Right lobe of liver (tissue), 4 donors: ENCODE results near the genes ADGRG2, BCLAF3 and PRDX4.

DNA sequence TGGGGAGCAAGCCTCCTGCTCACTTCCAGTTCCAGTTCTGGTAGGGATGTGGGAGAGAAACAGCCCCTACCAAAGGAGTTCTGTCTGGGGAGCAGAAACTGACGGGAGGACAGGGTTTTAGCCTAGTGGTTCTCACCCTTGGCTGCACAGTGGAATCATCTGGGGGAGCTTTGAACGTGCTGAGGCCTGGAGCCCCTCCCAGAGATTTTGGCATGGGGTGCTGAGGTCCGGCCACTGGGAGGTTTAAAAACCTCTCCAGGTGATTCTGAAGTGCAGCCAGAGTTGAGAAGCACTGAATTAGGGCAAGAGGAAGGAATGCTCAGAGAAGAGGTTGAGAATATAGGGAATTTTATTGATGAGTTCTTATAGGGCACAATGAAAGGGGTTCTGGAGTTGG, 162.6 kb downstream of the REPS2 start:
- PRO-cap, 4 experiments, result no peak in any of the 4 experiments
- RAMPAGE, long total RNA, 2 experiments, result no peak in any of the 2 experiments

GRCh38 chrX:17547975-17548690, 173.1 kb downstream of the NHS start:
- PRO-cap, 4 experiments, result no peak in any of the 4 experiments
- RAMPAGE, long total RNA, 2 experiments, result no peak in any of the 2 experiments

DNA sequence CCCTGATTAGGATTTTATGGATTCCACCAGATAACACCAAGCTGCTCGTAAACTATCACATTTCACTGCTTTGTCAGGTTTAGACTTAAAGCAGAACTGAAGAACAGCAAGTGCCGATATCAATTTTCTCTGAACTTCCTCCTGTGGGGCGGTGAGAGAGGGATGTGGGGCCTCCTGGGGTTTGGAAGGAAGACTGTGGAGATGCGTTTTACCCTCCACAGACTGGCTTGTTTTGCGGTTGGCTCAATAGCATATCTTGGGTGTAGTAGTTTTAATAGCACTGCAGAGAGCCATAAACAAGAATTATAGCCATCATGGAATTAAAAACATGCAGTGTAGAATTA, 47.5 kb upstream of the SCML1 start:
- PRO-cap, 4 experiments, result no peak in any of the 4 experiments
- RAMPAGE, long total RNA, 2 experiments, result no peak in any of the 2 experiments

DNA sequence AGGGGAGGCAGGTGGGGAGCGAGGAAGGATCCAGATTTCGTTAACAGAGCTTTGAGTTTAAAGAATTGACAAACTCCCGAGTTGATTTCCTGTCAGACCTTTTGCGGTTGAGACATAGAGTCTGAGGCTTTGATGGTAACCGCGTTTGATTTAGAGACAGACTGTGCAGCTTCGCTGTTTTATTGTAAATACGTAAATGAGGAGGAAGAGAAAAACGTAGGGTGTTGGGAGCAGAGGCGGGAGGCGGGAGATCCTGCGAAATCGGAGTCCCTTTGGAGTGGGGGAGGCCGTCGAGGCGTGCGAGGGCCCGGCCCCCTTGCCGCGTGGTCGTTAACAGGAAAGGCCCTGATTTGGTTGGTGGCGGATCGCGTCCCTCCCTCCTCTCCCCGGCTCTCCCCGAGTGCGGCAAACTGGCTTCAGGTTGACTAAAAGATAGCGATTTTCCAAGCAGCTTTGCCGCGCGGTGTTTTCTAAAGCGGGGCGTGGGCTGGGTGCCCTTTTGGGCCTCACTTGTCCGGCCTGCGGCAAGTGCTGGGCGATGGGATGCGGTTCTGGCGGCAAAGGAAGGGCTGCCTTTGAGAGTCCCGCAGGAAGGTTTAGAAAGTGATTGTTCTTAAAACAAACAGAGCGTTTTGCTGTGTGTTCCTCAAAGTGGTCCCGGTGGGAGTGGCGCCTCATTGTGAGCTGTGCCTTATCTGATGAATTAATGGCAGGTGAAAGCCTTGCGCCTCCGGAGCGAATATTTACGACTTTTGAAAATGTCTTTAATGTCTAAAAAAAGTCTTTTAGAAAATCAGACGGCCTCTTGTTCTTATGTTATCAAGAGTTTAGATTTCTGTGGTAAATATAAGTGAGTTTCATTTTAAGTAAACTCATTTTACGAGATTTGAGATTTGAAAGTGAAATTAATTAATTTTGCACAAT, 941 bp downstream of the SCML1 start:
- PRO-cap, 4 experiments, result peak in 4 of 4 experiments; most common plus-strand start position 348 of the sequence (in 2); most common minus-strand start position 245 of the sequence (in 3)
- RAMPAGE, long total RNA, 2 experiments, result no peak in any of the 2 experiments

GRCh38 chrX:18424531-18424921, 882 bp upstream of the CDKL5 start:
- PRO-cap, 4 experiments, result no peak in any of the 4 experiments
- RAMPAGE, long total RNA, 2 experiments, result no peak in any of the 2 experiments

GRCh38 chrX:18872916-18873722, 110.8 kb downstream of the PHKA2 start:
- PRO-cap, 4 experiments, result no peak in any of the 4 experiments
- RAMPAGE, long total RNA, 2 experiments, result no peak in any of the 2 experiments

DNA sequence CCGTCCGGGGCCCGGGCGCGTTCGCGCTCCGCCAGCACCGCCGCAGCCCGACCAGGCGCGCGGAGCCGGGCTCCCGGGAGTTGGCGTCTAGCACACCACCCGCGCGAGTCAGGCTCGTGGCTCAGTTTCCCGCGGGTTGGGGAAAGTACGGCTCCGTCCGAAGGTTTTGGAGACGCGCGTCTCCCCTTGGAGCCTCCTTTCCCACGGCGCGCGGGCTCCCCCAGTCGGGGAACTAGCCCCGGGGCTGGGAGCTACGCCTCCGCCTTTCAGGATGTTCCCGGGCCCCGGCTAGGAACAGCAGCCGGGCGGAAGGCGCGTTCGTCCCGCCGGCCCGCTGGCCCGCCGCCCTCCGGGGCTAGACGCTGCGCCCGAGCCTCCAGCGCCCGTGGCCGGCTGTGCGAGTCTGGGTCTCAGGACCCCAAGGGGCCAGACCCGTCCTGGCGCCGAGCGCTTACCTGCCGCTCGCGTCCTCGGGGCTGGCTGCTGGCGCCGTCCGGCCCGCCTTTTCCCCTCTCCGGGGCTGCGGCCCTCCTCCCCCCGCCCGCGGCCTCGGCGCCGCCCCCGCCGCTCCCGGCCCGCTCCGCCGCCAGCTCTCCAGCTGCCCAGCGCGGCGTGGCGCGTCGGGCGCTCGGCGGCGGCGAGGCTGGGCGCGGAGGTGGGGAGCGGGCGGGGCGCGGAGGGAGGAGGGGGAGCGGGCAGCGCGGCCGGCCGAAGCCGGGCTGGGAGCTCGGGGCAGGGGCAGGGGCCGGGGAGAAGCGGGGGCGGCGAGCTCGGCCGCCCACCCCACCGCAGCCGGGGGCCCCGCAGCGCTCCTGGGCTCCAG, at the start of gene ADGRG2:
TSS of gene ADGRG2 (minus strand) at position 482 of the 823 bp plus-strand sequence.
- PRO-cap, 4 experiments, result peak in 4 of 4 experiments; most common plus-strand start position 291 of the sequence (in 2); most common minus-strand start position 478 of the sequence (in 4)
- RAMPAGE, long total RNA, 2 experiments, result no peak in any of the 2 experiments

DNA sequence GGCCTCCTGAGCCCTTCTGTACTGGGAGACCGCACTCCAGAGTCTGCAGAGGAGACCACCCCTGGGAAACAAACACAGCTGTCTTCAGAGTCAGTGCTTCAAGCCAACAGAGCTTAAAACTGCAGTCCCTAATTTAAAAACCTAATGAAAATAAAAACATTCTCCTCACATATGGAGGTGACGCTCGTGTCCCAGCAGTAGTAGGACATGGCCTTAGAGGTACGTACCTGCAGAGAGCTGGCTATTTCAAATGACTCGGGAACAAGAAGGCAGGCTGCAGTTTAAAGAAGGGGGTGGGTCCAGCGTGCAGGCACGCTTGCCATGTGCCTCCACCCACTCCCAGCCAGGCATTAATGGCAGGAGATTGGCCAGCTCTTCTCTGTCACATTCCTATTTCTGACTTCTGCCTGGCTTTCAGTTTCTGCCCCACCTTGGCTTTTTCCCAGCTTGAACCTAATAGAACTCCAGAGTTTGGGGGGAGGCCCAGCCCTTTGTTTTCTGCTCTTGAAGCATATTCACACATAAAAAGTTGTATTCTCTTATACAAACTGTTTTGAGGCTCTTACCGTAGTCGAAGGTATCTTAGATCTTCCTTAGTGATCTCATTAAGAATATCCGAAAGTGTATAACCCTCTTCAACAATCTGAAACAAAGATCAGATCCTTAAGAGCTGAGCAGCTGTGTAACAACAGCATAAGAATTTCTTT, 17.2 kb downstream of the PDHA1 start:
- PRO-cap, 4 experiments, result peak in 1 of 4 experiments; most common plus-strand start position 282 of the sequence (in 1)
- RAMPAGE, long total RNA, 2 experiments, result no peak in any of the 2 experiments

GRCh38 chrX:19566412-19567049, 51.2 kb upstream of the MAP3K15 start:
- PRO-cap, 4 experiments, result no peak in any of the 4 experiments
- RAMPAGE, long total RNA, 2 experiments, result no peak in any of the 2 experiments

DNA sequence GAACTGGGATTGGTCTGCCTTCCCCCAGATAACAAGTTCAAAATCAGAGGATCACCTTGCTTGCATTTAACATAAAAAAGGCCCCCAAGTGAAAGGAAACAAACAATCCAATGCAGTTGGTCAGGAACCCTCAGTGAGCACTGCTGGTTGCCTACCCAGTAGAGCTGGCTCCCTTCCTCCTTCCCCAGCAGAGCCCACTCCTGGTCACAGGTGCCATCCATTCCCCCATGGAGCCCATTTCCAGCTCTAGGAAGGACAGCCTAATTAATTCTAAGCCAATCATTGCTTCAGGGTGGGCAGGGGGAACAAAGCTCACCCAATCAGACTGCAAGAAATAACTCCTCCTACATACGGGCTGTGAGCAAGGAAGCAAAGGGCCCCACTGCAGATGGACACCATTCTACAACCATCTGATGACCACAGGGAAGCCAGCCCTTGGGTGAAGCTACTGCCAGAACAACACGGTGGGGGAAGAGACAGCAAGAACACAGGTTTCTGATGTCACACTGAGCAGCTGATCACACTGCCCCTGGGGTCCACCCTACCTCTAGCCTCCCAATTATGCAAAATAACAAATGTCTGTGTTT, 86.5 kb downstream of the SH3KBP1 start:
- PRO-cap, 4 experiments, result no peak in any of the 4 experiments
- RAMPAGE, long total RNA, 2 experiments, result no peak in any of the 2 experiments

- PRO-cap, 4 experiments, result no peak in any of the 4 experiments
- RAMPAGE, long total RNA, 2 experiments, result no peak in any of the 2 experiments
Observed at GRCh38 chrX:19807376-19807918, 80.0 kb downstream of the SH3KBP1 start.

DNA sequence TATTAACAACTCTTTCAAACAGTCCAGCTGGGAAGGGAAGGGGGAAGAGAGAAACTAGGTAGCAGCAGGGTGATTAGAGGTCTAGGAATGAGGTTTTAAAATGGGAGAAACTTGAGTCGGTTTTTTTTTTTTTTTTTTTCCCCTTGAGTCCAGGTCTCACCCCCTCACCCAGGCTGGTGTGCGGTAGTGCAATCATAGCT, 4.3 kb downstream of the BCLAF3 start:
- PRO-cap, 4 experiments, result no peak in any of the 4 experiments
- RAMPAGE, long total RNA, 2 experiments, result no peak in any of the 2 experiments

DNA sequence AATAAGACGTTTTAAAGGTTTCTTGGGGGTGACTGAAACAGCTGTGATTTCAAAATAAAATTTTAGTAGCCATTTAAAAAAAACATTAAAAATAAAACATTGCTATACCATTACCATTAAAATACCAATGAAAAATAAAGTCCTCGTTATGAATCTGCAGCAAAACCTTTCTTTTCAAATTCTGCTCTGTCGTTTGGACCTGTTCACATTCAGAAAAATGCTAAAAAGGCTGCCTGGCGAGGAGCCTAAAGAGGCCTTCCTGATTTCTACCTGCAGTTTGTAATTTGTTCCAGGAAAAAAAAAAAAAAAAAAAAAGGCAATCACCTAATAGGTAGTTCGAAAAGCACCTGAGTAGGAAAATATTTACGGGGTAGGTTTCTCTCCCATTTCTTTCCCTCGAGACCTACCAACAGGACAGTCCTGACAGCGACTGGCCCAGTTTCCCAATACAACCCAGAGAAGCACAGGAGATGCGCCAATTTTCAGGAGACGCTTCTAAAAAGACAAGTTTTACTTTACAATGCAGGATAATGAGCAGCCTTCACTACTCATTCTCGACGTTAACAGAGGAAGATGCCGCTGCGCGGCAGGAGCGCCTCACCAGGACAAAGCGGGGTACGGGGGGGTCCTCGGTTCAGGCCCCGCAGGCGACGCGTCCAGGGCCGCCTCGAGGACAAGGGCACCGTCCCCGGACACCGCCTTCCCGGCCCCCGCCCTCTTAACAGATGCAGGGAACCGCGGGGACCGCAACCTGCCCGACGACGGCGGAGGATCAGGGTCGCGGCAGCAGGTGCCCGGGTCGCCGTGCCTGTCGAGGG, 803 bp downstream of the BCLAF3 start:
- PRO-cap, 4 experiments, result peak in 2 of 4 experiments; most common plus-strand start position 387 of the sequence (in 1); most common minus-strand start position 219 of the sequence (in 1)
- RAMPAGE, long total RNA, 2 experiments, result no peak in any of the 2 experiments

GRCh38 chrX:19990667-19991426, at the start of gene BCLAF3:
Gene BCLAF3 (minus strand): TSS chrX:19991061.
- PRO-cap, 4 experiments, result peak in 4 of 4 experiments; most common minus-strand start chrX:19991061 (in 2)
- RAMPAGE, long total RNA, 2 experiments, result no peak in any of the 2 experiments

DNA sequence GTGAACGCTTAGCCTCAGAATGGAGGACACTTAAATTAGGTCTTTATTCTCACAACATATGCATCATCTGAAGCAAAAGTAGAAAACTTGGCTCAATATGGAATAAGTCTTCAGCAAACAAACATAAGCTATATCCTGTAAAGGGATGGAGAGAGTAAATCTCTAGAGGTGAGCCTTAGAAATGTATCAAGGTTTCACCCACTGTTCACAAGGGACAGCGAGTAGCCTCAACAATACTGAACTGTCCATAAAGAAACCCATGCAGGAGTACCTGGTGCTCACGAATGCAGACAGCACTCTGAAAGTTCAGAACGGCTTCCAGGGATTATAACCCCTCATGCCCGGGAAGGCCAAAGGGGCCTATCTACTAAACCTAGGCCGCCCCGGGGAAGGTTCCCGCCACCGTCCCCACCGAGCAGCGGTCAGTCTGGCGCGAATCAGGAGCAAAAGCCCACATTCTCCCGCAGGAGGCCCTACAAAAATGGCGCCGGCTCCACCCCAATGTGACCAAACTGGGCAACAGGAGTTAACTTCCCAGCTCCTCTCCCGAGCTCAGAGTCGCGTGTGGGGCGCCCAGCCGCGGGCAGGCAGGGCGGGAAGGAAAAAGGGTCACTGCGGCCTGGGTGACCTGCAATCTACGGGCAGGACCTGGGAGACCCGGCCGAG, 580 bp downstream of the EIF1AX start:
- PRO-cap, 4 experiments, result peak in 4 of 4 experiments; most common plus-strand start position 555 of the sequence (in 4); most common minus-strand start position 429 of the sequence (in 3)
- RAMPAGE, long total RNA, 2 experiments, result no peak in any of the 2 experiments

- PRO-cap, 4 experiments, result no peak in any of the 4 experiments
- RAMPAGE, long total RNA, 2 experiments, result no peak in any of the 2 experiments
Observed at GRCh38 chrX:21993001-21993751, 38.9 kb upstream of the PHEX start.

- PRO-cap, 4 experiments, result no peak in any of the 4 experiments
- RAMPAGE, long total RNA, 2 experiments, result no peak in any of the 2 experiments
Observed at GRCh38 chrX:21994303-21995089, 37.6 kb upstream of the PHEX start.

DNA sequence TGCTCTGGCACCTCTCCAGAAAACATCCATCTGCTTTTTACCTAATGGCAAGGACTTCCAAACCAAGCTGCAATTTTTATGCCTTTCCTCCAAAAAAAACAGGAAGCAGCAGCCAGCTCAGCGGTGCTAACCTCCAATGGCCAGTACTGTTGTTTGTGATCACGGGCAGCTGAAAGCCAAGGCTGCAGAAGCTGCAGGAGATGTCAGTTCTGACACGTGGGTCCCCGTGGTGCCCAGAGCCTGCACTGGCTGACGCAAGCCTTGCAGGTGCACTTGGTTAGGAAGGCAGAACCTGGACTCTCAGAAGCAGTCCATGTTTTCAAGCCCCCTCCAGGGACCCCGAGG, 313.6 kb upstream of the DDX53 start:
- PRO-cap, 4 experiments, result no peak in any of the 4 experiments
- RAMPAGE, long total RNA, 2 experiments, result no peak in any of the 2 experiments

- PRO-cap, 4 experiments, result peak in 4 of 4 experiments; most common plus-strand start chrX:23667524 (in 4); most common minus-strand start chrX:23667801 (in 1)
- RAMPAGE, long total RNA, 2 experiments, result start-site peak on the plus strand in 2 of 2 experiments, at chrX:23667466-23667591 at its widest, 6,468 to 7,498 reads per replicate
Observed at GRCh38 chrX:23667394-23668472, at the start of gene PRDX4. Gene PRDX4 (plus strand): TSS chrX:23667493.

DNA sequence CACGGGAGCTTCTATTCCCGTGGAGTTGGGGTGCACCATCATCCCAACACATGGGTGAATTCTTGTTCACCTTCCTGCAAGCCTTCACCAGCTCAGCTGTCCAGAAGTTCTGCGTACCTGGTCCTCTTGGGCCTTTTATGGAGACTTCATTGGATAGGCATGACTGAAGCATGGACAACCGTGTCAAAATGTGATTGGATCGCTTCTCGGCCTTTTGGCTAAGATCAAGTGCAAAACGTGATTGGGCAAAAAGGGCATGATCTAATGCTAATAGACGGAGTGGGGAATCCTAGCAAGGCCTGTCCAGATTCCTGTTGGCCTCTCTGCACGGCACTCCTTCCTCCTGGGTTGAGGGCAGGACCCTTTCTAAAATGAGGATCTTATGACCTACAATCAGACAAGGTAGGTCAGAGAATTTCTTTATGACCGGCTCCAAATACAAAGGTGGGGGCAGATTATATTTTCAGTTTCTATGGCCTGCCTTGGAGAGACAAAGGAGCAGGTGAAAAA, 24.9 kb downstream of the PRDX4 start:
- PRO-cap, 4 experiments, result no peak in any of the 4 experiments
- RAMPAGE, long total RNA, 2 experiments, result no peak in any of the 2 experiments